GM12892 (cell line): ENCODE results near the genes PTX4 and TELO2.

DNA sequence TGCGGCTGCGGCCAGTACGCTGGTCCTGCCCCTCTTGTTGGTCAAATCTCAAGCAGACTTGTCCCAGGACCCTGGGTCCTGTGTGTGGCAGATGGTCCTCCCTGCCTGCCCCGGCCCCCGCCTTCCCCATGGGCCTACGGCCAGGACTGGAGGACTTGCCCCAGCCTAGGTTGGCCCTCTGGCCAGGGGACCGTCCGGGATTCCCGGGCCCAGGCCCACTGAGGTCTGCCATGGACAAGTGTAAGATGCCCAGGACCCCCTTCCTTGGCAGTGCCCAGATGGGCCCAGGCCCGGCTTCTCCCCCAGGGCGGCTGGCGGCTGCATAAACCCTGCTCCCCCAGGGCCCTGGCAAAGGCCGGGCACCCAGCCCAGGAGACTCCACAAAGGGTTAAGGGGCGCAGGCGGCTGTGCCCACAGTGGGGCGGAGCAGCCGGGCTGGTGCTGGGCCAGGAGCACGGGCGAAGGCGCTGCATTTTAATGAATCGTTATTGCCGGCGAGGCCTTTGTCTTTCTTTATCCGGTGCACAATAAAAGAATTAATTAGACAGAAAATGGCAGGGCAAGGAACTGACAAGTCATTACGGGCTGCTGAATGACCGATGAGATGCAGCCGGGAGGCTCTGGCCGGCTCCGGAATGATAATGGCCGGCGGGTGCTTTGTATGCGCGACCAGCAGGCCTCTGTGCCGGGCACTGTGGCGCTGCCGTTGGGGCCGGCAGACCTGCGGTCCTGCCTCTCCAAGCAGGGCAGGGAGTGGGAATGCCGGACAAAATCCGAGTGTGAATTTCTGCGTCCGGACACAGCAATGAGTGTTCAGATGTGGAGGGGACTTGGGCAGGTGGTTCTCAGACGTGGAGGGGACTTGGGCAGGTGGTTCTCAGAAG is 9.2 kb downstream of the SOX8 start:
- RRBS, result 71% methylated on average over 24 of the region's 43 CpGs

GRCh38 chr16:996568-997180 is 15.1 kb downstream of the SOX8 start:
- RRBS, result no CpG with 5 or more reads among the region's 15 CpGs

GRCh38 chr16:1014532-1015305 is 33.1 kb downstream of the SOX8 start:
- RRBS, result 55% methylated on average over 10 of the region's 27 CpGs

GRCh38 chr16:1156247-1157189 is 3.6 kb downstream of the CACNA1H start:
- RRBS, result 74% methylated on average over 12 of the region's 44 CpGs

DNA sequence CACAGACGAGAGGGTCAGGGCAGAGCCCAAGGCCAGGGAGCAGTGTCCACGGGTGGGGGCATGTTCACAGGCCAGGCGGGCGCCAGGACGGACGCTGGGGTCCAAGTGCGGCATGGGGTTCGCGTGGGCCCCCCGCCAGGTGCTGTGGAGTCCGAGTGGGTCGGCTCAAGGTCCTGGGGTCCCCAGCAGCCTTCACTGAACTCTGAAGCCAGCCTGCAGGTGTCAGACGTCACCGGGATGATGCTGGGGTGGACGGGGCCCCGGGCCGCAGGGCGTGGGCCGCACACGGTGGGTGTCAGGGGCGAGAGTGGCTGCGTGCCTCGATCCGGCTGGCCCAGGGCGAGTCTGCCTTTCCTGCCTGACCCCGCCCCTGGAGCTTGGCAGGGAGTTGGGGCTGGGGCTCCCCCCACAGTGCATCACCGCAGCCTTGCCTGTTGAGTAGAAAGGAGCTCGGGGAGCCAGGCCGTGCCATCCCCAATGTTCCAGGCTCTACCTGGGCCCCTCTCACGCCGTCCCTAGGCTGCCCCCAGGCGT is 19.0 kb downstream of the CACNA1H start:
- RRBS, result 60% methylated on average over 9 of the region's 32 CpGs

DNA sequence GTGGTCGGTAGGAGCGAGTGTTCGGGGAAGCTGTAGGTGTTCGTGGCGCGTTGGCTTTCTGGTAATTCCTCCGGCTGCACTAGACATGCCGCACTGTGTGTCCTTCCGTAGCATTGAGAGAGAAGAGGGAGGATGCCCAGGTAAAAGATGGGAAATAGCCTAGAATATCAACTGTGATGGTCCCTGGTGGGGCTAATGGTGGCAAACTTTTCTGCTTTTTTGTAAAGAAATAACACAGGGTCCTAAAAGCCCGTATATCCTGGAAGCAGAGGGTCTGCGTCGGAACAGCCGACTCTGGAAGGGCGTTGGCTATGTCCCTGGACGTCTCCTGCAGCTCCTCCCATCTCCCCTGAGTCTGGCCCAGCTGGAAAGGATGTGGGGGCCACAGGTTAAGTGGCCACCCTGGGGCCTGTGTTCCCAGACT is 10.1 kb downstream of the UBE2I start:
- RRBS, result no CpG with 5 or more reads among the region's 15 CpGs

- RRBS, result no CpG with 5 or more reads among the region's 13 CpGs
Observed at GRCh38 chr16:1365205-1365535, 13.4 kb downstream of the GNPTG start.

DNA sequence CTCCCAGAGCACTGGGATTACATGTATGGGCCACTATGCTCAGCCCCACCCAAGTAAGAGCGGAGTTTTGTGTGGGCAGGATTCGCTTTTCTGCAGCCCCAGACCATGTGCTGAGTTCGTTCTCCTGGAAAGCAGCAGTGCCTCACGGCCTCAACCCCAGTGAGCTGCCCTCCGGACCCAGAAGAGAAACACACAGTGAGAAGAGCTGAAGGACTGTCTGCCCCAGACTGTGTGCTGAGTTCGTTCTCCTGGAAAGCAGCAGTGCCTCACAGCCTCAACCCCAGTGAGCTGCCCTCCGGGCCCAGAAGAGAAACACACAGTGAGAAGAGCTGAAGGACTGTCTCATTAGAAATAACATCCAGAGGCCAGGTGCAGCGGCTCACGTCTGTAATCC is 12.5 kb downstream of the UNKL start:
- RRBS, result no CpG with 5 or more reads among the region's 9 CpGs

DNA sequence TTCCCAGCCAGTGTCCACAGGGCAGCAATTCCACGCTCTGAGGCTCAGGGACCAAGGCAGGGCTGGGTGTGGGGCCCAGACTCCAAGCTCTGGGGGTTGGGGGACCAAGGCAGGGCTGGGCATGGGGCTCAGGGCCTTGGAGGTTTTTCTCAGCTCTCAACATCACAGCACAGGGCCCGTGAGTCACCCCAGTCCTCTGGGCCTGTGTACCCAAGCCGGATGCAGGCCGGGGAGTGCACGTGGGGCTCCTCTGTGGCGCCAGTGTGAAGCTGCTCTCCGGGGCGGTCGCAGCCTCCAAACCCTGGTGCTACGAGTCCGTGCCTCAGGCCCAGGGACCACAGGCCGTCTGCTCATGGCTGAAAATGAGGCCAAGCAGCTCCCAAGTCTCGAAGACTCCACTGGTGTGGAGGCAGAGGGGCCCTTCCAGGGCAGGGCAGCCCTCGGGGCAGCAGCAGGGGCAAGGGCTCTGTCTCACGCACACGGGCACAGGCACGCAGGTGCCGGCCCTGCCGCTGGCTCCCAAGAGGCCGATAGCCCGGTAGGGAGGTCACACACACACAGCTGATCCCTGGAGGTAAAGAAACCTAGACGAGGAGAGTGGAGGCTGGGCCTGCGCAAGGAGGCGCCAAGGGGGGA is 1.6 kb upstream of the CCDC154 start:
- RRBS, result 49% methylated on average over 4 of the region's 24 CpGs

GRCh38 chr16:1488764-1489369 is at the start of gene PTX4:
PTX4 (minus strand) TSS chr16:1488944.
- RRBS, result no CpG with 5 or more reads among the region's 22 CpGs

DNA sequence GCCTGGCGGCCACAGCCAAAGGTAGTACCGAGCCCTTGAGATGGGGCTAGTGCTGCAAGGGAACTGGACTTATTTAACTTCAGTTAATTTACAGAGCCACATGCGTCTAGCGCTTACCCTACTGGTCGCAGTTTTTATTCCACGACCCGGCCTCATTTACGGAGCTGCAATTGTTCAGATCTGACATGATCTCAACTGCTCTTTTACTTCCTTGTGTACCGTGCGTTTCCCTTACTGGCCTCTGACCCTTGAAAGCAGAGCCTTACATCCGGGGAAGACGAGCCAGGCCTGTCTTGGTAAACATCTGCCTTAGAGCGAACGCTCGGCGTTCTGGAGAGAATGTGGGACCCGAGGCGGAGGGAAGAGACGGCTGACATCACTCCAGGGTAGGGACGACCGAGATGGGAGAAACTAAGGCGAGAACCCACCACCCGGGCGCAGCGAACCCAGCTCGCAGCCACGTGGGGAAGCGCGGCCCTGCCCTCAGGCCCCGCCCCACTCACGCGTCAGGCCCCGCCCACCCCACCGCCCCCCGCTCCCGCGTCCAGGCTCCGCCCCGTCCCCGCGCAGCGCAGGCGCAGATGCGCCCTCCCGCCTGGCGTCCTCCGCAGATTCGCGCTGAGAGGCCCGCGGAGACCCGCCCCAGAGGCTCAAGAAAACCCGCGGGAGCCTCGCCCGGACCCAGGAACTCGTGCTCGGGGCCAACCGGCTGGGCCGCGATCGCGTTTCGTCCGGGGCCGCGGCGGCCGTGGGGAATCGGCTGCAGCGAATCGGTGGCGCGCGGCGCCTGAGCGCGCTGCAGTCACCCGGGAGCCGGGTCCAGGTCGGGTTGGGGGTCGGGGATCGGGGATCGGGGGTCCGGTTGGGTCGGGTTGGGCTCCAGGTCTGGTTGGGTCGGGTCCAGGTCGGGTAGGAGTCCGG is at the start of gene TELO2:
TSS of gene TELO2 (plus strand) at position 578 of the 921 bp plus-strand sequence.
- RRBS, result 2% methylated on average over 17 of the region's 89 CpGs

DNA sequence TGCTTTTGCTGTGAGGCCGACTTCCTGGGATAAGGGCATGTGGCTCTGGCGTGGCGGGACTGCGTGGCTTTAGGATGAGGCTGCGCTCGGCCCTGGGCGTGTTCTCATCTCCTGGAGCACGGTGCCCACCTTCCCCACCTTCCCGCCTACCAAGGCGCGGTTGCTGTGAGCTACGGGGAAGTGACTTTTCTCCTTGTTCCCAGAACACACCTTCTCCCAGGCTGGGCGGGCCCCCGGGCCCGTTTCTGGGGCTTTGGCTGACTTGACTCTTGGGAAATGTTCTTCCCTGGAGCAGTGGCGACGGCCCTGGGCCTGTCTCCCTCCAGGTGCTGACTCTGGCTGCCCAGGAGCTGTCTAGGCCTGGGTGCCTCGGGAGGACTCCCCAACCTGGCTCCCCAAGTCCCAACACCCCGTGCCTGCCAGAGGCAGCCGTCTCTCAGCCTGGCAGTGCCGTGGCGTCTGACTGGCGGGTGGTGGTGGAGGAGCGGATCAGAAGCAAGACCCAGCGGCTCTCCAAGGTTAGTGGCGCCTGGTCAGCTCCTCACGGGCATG is 12.0 kb downstream of the TELO2 start:
- RRBS, result no CpG with 5 or more reads among the region's 27 CpGs

- RRBS, result no CpG with 5 or more reads among the region's 17 CpGs
Observed at GRCh38 chr16:1560952-1561592, 27.6 kb downstream of the TMEM204 start.

GRCh38 chr16:1580744-1581434 is 31.0 kb downstream of the IFT140 start:
- RRBS, result no CpG with 5 or more reads among the region's 17 CpGs

DNA sequence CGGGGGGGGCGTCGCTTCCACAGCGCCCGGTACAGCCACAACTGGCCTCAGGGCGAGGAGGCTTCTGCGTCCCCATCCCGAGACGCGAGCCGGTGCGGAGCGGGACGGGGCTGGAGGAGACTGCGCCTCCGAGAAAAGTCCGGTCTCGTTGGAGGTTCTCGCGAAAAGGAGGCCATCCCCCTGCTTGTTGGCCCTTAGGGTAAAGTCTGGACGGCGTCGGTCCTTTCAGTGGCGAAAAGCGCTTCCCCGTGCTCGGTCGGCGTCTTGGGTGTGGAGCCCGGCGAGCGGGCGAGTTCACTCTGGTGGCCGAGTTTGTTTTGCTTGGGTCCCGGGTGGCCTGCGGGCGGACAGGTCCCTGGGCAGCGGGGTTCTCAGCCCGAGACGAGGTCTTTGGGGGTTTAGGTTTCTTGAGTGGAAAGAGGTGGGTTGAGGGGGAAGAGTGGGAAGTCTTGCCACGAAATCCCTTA is 606 bp downstream of the CRAMP1 start:
- RRBS, result 1% methylated on average over 23 of the region's 41 CpGs

- RRBS, result 65% methylated on average over 4 of the region's 21 CpGs
Observed at GRCh38 chr16:1769168-1769999, 2.0 kb downstream of the NME3 start.

GRCh38 chr16:1788593-1789397 is 4.7 kb downstream of the IGFALS start:
- RRBS, result no CpG with 5 or more reads among the region's 40 CpGs

DNA sequence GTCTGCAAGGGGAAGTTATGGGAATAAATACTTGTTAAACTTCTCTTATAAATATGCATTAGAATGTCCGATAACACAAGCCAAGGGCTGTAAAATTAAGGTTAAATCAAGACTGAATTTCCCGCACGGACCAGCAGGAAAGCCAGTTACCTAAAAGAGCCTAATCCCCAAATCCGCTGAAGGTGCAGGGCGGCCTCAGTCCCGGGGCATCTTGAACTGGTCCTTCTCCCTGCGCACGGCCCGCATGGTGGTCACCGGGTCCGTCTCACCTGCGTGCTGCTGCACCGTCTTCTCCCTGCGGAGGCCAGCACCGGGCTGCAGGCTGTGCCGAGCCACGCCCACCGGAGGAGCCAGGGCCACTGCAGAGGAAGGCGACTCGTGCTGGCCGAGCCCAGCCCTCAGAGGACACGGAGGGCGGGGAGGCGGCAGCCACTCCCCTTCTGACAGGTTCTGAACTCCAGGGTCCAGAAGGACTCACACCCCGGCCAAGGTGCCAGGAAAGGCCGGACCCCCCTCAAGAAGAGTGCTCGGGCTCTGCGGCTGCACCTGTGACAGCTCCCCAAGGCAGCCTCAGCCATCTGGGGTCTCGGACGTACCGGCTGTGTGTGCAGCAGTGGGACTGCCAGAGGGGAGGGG is 15.7 kb upstream of the IGFALS start:
- RRBS, result 96% methylated on average over 10 of the region's 31 CpGs

GRCh38 chr16:1816696-1817446 is 9.8 kb downstream of the HAGH start:
- RRBS, result 95% methylated on average over 7 of the region's 32 CpGs

DNA sequence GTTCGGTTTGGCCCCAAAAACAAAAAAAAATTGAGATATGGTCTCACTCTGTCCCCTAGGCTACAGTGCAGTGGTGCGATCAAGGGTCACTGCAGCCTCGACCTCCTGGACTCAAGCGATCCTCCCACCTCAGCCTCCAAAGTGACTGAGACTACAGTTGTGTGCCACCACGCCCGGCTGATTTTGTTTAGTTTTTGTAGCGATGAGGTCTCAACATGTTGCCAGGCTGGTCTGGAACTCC is 1.1 kb downstream of the HAGH start:
- RRBS, result no CpG with 5 or more reads among the region's 7 CpGs